ENCODE measurements around a stretch of chr2.

DNA sequence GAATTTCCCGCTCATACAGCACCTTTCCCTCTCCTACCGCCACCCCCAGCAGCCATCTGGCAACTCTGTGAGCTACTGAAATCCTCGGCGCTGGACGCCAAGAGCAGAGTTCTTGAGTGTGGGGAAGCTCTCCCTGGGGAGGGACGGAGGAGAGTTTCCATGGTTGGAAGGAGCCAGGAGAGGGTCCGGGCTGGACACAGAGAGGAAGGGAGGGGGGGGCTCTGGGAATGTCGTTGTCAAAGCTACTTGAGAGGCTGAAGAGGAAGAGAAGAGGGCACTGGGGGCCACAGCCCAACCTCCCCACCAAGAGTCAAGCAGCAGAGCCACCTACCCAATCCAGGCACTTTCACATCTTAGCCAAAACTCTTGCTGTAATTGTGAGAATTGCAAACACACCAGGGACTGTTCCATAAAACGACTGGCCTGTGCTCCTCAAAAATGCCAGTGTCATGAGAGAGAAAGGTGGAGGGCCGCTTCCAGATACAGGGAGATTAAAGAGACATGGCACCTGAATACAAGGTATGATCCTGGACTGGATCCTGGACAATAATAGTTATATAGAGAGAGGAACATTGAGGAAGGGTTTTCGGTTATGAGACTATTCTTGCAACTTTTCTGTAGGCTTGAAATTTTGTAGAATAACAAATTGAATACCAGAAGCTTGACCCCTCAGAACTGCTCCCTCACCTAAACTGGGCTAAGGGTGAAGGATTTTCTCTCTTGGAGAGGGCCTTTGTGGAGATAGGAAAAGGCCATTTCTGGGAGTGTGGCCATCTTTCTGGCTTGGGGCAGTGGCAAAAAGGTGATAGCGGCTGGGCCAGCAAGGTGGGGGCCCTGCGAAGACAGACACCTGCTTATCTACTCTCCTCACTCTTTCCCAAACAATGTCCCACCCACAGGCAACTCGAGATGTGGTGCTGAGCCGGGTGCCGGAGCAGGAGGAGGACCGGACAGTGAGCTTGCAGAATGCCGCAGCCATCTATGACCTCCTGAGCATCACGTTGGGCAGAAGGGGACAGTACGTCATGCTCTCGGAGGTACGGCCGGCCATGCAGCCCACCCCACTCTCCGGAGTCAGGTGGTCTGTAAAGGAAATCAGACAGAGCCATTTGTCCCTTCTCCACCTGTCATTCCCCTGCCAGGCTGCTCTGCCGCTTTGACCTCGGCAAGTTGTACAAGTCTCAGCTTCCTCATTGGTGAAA lies 64.4 kb downstream of the TTC7A start:
- PRO-cap: no peak
- RAMPAGE, long total RNA: no peak

GRCh38 chr2:47021588-47022281 lies 80.7 kb downstream of the TTC7A start:
- PRO-cap: no peak
- RAMPAGE, long total RNA: no peak

DNA sequence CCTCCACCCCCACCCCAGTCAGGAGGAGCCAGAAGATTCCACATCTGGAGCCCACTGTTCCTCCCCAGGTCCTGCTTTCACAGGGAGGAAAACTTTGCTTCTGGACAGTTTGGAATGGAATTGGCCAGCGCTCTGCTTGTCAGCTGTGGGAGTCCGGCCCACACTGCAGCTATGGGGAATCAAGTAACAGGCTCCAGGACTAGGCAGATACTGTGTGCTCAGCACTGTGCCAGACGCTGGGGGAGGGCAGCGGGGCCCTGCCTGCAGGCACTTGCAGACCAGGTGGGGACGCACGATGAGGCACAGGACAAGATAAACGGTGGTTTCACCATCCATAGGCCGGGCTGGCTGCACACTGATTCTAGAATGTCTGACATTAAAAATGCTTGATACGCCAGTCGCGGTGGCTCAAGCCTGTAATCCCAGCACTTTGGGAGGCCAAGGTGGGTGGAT lies 100.1 kb downstream of the TTC7A start:
- PRO-cap: no peak
- RAMPAGE, long total RNA: no peak

GRCh38 chr2:47076568-47077317 lies 78.4 kb downstream of the STPG4 start:
- PRO-cap: no peak
- RAMPAGE, long total RNA: no peak

DNA sequence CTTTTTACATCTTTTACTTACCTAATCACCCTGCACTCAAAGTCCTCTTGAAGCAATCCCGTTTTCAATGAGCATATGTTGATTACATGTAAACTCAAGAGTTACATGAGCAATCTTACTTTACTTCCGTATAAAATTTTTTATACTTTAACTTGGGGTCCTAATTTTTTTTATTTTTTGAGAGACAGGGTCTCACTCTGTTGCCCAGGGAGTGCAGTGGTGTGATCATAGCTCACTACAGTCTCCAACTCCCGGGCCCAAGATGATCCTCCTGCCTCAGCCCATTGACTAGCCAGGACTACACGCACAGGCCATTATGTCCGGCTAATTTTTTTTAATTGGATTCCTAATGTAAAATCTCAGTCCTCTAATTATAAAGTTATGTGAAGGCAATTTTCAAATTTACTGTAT lies 2.2 kb downstream of the CALM2 start:
- PRO-cap: no peak
- RAMPAGE, long total RNA: no peak

GRCh38 chr2:47269688-47269945 lies 93.3 kb upstream of the CALM2 start:
- PRO-cap: no peak
- RAMPAGE, long total RNA: no peak

- PRO-cap: no peak
- RAMPAGE, long total RNA: no peak
Measured at GRCh38 chr2:47300647-47301049, 68.5 kb upstream of the EPCAM start.

DNA sequence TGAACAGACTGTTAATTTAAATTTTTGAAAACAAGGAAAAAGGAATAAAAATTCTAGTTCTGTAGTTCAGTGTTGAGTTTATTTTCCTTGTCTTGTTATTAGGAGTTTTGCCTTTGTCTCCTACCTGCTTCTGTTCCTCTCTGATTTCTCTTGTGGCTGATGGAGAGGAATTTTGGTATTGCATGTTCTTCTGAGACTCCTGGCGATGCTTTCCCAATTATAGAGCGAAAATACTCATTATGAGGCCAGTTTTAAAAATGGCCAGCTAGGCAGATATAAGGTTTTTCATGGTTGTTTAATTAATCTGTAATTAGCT lies 23.3 kb upstream of the EPCAM start:
- PRO-cap: bidirectional peak, plus-strand start outside the sequence, minus-strand start at position 212 of the sequence
- RAMPAGE, long total RNA: no peak

- PRO-cap: bidirectional peak, plus-strand start at chr2:47404417, minus-strand start at chr2:47404059
- RAMPAGE, long total RNA: no peak
Measured at GRCh38 chr2:47403769-47404208, 833 bp downstream of the MSH2 start.

GRCh38 chr2:47486932-47487700 lies 83.7 kb downstream of the KCNK12 start:
- PRO-cap: no peak
- RAMPAGE, long total RNA: no peak

DNA sequence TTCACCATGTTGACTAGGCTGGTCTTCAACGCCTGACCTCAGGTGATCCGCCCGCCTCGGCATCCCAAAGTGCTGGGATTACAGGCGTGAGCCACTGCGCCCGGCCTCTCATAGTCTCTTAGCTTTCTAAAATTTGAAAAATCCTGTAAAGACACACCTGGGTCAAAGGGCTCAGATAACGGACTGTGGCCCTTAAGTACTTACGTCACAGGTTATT lies 794 bp upstream of the MSH6 start:
- PRO-cap: no peak
- RAMPAGE, long total RNA: no peak

DNA sequence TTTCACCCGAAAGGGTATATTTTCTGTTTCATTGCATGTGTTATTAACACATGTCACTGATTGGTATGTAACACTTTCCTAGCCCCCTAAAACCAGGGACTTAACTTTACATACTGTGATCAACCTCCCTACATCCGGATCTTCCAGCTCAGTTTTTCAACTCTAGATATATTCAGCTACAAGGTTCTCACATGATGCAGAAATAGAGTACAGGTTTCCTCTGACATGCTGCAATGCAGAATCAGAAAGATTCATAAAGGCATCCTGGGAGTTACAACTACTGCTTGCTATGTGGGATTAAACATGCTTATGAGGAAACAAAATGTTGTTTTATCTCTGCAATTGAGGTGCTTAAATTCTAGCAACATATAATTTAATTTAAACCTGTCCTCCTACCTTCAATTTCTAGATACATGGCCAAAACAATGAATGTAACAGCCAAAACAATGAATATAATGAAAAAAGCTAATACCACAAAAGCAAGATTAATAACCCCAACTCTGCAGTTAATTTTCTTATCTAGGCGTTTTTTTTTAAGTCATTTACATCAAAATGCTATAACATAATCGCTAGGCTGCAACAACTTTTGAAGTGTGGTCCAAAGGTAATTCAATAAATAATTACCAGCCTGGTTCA lies 13.8 kb downstream of the FBXO11 start:
- PRO-cap: no peak
- RAMPAGE, long total RNA: no peak

DNA sequence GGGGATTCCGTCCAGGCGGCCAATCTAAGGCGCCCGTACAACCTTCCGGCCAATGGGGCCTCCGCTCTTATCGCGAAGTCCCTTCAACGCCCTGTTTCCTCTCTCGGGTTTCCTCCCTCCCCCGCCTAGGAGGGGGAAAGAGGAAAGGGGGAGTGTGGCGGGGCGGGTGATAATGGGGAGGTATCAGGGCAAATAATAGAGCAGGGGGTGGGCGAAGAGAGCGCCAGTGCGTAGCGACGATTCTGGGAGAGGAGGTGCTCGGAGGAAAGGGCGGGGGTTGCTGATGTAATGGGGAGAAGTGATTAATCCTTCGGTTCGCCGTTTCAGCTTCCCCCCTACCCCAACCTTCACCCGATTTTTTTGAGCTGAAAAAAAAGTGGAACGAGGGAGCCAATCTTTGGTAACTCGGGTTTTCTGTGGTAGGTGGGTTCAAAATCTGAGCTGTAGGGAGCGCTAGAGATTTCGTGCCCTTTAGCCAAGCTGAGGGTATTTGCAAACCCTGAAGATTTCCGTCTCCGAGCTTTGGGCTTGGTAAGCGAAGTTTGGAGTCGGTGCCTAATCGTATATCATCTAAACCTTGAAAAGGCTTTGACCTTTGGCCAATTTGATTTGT lies 401 bp upstream of the FBXO11 start:
- PRO-cap: bidirectional peak, plus-strand start at position 223 of the sequence, minus-strand start outside the sequence
- RAMPAGE, long total RNA: no peak

DNA sequence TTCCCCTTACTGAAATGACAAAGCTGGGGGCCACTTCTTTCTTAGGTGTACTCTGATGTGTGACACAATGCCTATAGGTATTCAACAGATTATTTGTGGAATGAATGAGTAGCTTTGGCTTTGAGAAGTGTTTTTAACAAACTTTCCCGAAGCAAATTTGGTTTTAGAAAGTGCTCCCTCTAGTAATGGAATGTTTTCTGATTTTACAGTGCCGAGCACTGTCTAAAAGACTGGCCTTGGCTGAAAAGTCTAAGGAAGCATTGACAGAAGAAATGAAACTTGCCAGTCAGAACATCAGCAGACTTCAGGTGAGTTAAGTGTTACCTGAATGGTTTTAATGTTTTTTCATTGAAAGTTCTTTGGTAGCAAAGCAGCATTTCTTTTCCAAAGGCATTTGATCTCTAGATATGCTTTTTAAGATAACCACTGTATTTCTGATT lies 20.1 kb upstream of the STON1 start:
- PRO-cap: no peak
- RAMPAGE, long total RNA: no peak

GRCh38 chr2:49306925-49307286 lies 152.6 kb upstream of the FSHR start:
- PRO-cap: no peak
- RAMPAGE, long total RNA: no peak

DNA sequence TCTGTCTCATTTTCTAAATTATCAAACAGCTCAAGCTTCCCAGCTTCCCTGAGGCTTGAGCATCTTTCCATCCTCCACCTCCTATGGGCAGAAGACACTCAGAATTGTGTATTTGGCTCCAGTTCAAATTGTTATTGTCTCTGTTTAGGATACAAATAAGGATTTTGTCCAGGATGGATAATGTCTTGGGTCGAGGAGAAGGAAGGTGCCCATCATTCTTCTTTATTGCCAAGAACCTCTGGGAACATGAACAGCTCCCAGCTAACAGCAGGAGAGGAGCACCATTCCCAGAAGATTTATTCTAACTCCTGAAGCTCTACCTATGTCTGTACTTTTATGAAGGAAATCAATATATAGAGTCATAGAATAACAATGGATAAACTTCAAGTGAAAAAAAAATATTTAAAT lies 16.7 kb downstream of the NRXN1 start:
- PRO-cap: no peak
- RAMPAGE, long total RNA: no peak

DNA sequence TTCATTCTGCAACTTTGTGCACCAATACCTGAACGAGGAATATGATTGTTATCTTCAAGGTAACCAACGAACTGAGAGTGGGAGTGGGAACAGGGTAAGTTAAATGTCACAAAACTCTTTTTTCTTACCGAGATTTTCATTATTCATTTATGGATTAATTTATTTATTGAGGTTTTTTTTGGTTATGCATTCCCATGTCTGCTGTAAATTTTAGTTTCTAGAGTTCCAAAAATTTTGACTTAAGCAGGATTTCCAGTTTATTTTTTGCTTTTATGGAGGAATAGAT lies 617.0 kb upstream of the NRXN1 start:
- PRO-cap: no peak
- RAMPAGE, long total RNA: no peak

DNA sequence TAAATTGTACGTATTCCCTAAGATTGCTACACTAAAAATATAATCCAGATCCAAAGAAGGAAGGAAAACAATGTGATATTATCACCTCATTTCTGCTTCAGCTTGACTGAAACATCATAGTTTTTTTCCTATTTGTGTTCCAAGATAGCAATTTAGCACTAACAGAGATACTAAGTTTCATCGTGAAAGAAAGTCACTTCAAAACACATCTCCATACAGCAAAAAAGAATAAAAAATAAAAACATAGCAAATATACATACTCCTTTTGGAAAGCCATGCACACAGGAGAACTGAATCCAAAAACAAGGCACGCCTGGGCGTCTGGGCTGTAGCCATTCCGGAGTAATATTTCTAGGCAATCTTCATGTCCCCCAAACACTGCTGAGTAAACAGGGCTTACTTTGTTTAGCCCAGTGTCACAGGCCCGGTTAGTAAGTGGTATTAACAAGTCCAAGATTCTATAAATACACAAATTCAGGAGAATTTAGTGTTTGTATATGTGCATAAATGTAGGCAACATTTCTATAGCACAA lies 53.4 kb upstream of the CHAC2 start:
- PRO-cap: no peak
- RAMPAGE, long total RNA: no peak

DNA sequence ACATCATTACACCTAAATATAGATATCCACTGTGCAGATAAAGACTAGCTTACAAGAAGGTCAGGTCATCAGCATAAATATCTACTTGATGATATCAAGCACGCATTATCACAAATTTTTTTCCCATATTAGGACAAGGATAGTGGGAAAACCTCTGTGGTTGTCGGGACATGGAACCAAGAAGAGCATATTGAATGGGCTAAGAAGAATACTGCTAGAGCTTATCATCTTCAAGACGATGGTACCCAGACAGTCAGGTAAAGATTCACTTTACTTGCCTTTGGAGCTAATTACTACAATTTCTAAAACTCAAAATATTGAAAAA lies 25.9 kb downstream of the ERLEC1 start:
- PRO-cap: no peak
- RAMPAGE, long total RNA: no peak

GRCh38 chr2:53864868-53865582 lies 5.3 kb upstream of the GPR75 start:
- PRO-cap: no peak
- RAMPAGE, long total RNA: no peak

Data from GM23338 (cell line).